Monocyte (primary cell): ENCODE measurements around the gene MBOAT2.

GRCh38 chr2:7730401-7730880, 813.2 kb downstream of the RNF144A start:
- PRO-cap, 2 experiments: no peak in any of the 2 experiments

DNA sequence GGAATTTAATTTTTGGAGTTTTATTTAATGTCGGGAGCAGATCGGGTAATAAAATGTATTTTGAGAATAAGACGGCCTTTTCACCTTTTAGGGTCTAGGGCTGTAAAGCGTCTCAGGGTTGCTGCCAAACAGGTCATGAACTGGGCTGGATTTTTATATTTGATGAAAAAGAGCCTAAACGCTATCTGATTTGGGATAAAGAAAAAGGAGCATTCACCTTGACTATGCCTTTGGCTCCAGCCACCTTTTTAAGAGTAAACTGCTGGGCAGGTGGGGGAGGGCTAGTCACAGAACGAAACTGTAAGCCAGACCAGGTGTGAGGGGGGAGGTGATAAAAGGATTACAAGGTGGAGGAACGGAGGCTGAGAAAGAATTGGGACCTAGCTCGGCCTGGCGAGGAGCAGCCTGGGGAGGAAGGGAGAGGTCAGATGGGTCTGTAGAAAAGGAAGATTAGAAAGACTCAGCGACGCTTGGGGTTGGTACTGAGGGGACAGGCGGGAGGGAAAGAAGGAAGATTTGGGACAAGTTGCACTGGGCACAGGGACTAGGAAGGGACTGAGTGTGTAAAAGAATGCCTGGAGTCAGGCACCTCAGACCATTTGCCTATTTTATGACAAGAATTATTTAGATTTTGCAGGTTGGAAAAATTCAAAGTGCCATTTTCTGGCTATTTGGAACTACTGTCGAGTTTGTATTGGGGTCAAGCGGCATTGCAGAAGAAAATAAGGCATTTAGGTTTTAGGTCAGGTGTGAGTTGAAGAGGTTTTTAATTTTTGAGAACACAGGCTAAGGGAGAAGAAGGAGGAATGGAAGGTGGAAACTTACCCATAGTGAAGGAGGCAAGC, 805.3 kb upstream of the ID2 start:
- PRO-cap, 2 experiments: no peak in any of the 2 experiments

GRCh38 chr2:8122592-8123052, 559.2 kb upstream of the ID2 start:
- PRO-cap, 2 experiments: no peak in any of the 2 experiments

DNA sequence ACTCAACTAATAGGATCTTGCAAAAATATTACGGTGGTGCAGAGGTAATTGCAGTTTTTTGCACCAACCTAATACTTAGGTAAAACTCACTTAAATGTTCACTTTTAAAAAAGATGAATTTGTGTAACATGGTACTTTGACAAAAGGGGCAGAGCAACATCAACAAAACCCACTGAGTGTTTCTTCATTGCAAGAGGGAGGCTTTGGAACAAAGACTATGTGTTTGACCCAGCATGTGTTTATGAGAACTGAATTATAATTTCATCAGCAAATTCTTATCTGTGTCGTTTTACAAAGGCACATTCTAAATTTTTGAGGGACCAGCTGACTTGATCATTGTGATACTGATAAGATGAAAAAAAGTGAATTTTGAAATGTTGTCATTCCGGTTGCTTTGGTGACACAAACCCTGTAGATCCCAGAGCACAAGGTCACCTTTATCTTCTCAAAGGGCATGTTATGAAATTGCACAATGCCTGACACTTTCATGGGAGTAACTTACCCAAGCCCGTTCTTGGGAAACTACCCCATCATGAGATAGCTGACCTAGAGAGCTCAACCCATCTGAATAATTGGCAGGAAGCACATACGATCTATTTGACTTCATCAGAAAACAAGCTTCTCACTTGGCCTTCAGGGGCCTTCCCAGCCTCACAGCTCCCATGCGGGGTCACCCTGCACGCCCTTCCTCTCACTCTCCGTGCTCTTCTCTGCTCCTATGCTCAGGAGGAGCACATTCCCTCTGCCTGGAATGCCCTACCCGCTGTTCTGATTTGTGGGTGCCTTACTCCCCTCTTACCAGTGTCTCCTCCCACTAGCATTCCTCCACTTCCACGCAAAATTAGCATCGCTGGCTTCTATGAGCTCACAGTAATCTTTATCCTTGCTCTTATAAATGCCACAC, 556.1 kb upstream of the ID2 start:
- PRO-cap, 2 experiments: no peak in any of the 2 experiments

GRCh38 chr2:8229259-8229926, 452.5 kb upstream of the ID2 start:
- PRO-cap, 2 experiments: no peak in any of the 2 experiments

DNA sequence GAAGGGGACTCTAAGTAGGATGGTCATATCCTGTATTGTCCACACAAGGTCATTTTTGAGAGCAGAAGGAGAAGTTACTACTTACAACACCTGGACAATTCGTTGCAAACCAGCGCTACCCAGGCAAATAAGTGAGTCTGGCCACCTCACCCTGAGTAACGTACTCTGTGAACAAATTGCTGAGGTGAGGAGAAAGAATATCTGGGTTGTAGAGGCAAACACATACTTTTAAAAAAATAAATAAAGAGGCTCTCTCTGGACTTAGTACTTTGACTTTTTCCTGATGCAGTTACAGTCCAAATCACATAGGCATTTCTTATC, 268.3 kb upstream of the ID2 start:
- PRO-cap, 2 experiments: no peak in any of the 2 experiments

GRCh38 chr2:8567018-8567480, 114.8 kb upstream of the ID2 start:
- PRO-cap, 2 experiments: no peak in any of the 2 experiments

DNA sequence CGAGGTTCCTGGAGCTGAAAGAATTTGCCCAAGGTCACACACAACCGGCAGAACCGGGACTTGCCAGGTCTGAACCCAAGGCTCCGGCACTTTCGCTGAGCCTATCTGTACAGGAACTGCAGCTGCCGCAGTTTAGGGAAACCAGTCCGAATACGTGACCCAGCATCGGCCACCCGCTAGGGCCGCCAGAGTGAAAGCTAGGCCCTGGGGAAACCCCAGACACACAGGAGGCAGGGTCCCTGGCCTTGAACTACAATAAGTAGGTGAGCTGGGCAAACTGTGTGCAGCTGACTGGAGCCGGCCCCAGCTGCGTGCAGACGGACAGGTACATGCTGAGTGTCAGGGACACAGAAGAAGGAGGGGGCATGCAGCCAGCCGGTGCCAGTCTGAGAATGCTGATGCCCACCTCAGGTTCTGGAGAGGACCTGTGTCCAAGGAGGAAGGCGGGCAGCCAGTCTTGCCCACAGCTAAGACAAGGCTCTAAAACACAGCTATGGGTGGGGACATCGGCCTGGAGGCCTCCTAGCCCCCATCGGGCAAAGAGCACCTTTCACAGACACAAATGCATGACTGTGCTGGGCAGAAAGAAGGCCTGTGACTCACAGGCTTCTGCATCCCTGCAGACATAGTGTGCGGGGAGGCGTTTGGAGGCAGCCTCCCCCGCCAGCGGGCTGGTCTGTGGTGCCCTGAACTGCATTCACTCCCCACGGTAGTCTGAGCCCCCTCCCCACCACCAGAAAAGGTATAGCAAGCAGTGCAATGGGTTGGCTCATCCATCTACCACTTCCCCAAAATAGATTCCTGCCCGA, 107.4 kb upstream of the ID2 start:
- PRO-cap, 2 experiments: no peak in any of the 2 experiments

GRCh38 chr2:8598225-8598792, 83.5 kb upstream of the ID2 start:
- PRO-cap, 2 experiments: peak in 2 of 2 experiments; most common plus-strand start chr2:8598567 (in 2); most common minus-strand start chr2:8598300 (in 2)

DNA sequence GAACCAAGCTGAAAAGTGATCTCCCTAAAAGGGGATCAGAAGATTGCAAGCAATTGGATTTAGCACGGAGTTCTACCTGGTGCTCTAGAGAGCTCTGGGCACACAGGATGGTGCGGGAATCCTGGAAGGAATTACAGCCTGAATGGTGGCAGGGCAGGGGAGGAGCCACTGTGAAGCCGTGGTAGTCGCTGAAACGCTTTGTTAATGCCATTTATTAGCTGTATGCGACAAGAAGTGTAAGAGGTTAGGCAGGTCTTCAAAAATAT, 4.6 kb upstream of the ID2 start:
- PRO-cap, 2 experiments: no peak in any of the 2 experiments

- PRO-cap, 2 experiments: peak in 2 of 2 experiments; most common plus-strand start chr2:8681203 (in 1); most common minus-strand start chr2:8681328 (in 2)
These were observed 773 bp upstream of the ID2 start for GRCh38 chr2:8680849-8681717.

DNA sequence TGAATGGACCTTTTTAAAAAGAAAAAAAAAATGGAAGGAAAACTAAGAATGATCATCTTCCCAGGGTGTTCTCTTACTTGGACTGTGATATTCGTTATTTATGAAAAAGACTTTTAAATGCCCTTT, 1.8 kb downstream of the ID2 start:
- PRO-cap, 2 experiments: no peak in any of the 2 experiments

DNA sequence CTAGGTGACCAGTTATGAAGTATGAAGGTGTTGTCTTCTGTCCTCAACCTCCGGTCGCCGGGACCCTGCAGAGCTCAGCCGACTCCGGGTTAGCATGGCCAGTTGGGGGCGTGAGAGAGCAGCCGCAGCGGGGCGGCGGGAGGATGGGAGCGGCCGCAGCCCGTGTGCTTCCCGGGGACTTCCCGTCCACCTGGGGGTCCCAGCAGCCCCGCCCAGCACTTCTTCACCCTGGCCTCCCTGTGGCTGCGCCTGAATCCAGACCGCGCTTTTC, 11.4 kb downstream of the ID2 start:
- PRO-cap, 2 experiments: no peak in any of the 2 experiments

- PRO-cap, 2 experiments: no peak in any of the 2 experiments
These were observed 10.7 kb downstream of the KIDINS220 start for GRCh38 chr2:8826537-8827208.

- PRO-cap, 2 experiments: peak in 2 of 2 experiments; most common plus-strand start chr2:9004077 (in 2); most common minus-strand start chr2:9003665 (in 2)
These were observed at the start of gene MBOAT2 for GRCh38 chr2:9003515-9004249. MBOAT2 (minus strand) TSS chr2:9003684.

- PRO-cap, 2 experiments: no peak in any of the 2 experiments
These were observed 98.5 kb upstream of the ASAP2 start for GRCh38 chr2:9108079-9108635.

GRCh38 chr2:9112099-9112825, 94.3 kb upstream of the ASAP2 start:
- PRO-cap, 2 experiments: no peak in any of the 2 experiments

DNA sequence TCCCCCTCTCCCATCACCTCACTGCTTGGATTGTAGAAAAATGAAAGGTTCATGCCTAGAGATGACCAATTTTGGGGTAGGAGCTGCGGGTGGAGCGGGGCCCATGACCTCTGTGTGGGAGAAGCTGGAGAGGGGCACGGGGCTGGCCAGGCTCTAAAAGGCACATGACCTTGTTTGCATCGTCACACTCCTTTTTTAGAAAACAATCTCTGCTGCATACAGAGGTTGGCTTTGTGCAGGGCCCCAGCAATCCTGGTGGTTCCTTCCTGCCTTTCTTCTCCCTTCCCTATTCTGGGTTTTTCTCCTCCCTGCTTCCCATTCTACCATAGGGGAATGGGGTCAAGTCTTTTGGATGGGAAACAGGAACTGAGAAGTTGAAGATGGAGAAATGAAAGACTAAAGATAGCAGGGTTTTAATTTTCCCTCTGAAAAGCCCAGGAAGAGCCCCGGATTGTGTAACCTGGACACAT, 53.8 kb downstream of the ASAP2 start:
- PRO-cap, 2 experiments: no peak in any of the 2 experiments

DNA sequence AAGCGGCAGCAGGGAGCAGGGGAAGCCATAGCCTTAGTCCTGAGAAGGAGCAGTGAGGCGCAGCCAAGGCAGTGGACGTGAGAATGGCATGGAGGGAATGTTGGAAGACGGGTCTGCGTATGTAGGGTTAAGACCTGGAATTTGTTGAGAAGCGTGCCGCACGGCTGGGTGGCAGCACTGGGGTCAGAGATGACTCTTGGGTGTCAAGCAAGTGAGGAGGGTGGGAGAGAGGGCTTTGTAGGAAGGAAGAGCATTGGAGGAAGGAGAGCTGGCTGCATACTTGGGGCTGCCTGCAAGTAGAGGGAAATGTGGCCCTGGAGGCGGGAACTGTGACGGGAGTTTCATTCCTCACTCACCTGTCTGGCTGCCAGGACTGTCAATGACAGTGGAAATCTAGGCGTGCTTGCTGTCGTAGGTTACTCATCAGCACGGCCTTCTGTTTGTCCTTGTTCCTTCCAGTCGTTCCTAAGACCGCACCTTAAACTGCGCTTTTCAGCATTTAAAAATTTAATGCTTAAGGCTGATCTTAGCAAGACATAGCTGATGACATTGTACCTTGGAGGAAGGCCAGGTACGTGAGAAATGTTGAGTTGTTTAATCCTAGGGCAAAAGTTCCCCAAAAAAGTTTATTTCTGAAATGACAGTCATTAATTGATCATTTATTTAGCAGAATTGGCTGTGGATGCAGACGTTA, 107.9 kb downstream of the ITGB1BP1 start:
- PRO-cap, 2 experiments: no peak in any of the 2 experiments

- PRO-cap, 2 experiments: no peak in any of the 2 experiments
These were observed 105.1 kb downstream of the ITGB1BP1 start for GRCh38 chr2:9318160-9318750.